SK-MEL-5 (cell line): ENCODE data around the genes GRPR, BEND2 and MAP3K15.

GRCh38 chrX:15530220-15530820, 29.7 kb downstream of the BMX start:
RAMPAGE:
- cytosol, long total RNA = no peak
- long total RNA = no peak
- nucleus, long total RNA = no peak

DNA sequence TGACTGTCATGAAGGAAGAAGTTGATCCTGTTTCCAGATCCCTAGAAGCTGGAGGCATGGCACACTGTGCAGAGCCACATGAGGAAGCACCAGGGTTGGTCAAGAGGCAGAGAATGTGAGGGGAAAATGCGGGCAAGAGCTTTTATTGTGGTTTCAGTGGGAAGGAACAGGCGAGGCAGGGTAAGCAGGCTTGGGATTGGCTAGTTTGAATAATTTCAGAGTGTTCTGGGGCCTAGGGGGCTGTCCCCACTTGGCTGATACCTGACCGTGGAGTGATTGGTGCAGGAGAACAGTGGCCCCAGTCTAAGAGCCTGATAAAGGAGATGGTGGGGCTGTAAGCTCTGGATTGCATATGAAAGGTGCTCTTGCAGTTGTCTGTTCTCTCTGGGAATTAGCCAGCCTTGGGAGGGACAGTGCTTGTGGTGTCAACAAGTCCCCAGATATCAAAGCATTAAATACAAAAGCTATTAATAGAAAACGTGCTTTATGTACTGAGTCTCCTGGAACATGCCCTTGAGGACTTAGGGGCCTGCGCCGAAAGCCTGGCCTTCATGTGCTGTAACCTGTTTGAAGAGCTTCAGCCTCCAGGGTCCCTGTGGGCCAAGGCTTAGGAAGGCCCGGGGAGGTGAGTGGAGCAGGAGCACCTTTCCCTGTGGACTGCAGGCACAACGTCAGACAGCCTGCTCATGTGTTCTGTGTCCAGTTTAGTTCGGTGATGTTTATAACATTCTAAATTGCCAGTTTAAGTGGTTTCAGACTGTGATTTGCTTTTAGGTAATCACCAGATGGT, 30.4 kb upstream of the CLTRN start:
RAMPAGE:
- cytosol, long total RNA = no peak
- long total RNA = no peak
- nucleus, long total RNA = no peak

DNA sequence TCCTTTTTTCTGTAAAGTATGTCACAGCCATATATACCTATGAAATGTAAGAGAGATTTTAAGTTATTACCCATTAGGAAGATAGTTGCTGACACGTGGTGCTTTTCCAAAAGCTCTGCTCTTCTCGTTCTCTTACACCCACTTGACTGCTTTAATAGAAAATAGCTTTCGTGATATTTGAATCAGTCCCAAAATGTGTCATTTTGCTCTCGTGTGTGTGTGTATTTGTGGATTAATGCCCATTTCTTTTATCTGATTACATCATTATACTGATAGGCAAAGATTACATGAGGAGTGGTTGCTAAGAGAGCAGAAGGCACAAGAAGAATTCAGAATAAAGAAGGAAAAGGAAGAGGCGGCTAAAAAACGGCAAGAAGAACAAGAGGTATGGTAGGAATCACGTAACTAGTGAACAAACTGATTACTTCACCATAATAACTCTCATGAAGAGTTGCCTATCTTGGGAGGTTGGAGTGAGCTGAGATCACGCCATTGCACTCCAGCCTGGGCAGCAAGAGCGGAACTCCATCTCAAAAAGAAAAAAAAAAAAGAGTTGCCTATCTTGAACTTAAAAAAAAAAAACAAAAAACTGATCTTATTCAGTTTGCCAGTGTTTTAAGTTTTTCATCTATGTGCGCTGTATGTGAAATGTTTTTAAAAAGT, 13.3 kb downstream of the ZRSR2 start:
RAMPAGE:
- cytosol, long total RNA = no peak
- long total RNA = no peak
- nucleus, long total RNA = no peak

DNA sequence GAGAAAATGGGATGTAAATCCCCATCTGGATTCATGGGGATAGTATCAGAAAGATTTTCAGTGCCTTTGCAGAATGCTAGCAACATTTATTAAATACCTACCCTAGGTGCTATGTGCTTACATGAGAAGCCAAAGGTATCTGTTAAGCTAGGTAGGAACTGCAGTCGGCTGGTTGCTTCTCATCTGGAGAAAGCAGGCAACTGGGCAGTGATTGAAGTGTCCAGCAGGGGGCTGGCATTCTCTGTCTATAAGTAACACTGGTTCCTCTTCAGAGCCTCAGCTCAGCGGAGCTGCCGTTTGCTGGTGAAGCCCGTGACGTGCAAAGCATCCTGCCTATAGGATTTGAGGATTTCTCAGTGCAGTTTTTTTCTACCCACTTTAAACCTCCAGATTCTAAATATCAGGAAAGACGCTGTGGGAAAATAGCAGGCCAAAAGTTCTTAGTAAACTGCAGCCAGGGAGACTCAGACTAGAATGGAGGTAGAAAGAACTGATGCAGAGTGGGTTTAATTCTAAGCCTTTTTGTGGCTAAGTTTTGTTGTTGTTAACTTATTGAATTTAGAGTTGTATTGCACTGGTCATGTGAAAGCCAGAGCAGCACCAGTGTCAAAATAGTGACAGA, at the start of gene GRPR:
Gene GRPR, plus strand, starts transcription at position 396 of the 622 bp plus-strand sequence.
RAMPAGE:
- cytosol, long total RNA = no peak
- long total RNA = no peak
- nucleus, long total RNA = no peak

GRCh38 chrX:16930237-16930727, 16.2 kb upstream of the REPS2 start:
RAMPAGE:
- cytosol, long total RNA = no peak
- long total RNA = no peak
- nucleus, long total RNA = no peak

RAMPAGE:
- cytosol, long total RNA = no peak
- long total RNA = no peak
- nucleus, long total RNA = no peak
Measured at GRCh38 chrX:17021830-17022529, 75.5 kb downstream of the REPS2 start.

DNA sequence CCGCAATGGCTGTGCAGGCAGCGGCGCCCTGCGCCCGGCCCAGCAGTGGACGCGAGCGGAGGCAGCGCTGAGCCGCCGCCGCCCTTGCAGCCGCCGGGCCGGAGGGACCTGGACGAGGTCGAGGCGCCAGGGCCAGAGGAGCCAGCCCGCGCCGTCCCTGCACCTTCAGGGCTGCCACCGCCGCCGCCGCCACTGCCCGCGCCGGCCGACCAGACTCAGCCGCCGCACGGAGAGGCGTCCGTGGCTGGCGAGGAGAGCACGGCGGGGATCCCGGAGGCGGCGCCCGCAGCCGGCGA, 733 bp downstream of the NHS start:
RAMPAGE:
- cytosol, long total RNA = no peak
- long total RNA = no peak
- nucleus, long total RNA = no peak

DNA sequence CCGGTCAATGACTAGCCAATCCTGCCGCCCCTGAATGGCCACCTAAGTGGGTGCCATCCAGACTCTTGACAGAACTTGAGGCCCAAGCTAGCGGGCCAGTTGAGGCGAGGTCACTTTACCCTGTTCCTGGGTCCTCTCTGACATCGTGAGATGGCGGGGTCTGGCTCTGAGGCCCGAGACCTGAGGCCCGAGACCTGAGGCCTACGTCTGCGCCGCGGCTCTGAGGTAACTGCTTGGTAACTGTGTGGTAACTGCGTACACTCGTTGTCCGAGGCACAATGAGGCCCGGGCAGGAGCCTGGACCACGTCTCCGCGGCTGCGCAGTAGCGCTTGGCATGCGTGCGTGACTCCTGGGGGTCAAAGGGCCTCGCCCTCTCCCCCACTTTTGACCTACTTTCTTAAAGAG, at the start of gene BEND2:
Gene BEND2, minus strand, starts transcription at position 280 of the 406 bp plus-strand sequence.
RAMPAGE:
- cytosol, long total RNA = no peak
- long total RNA = no peak
- nucleus, long total RNA = no peak

DNA sequence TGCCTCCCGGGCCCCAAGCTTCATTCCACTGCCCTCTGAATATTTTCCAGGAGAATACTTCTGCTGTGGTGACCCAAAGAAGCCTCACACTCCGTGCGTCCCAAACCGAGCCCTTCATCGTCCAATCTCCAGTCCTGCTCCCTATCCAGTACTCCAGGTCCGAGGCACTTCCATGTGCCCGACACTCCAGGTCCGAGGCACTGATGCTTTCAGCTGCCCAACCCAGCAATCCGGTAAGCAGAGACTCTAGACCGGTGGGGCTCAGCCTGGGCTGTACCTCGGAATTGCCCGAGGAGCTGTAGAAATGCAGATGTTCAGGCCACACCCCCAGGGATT, 21.6 kb downstream of the RS1 start:
RAMPAGE:
- cytosol, long total RNA = no peak
- long total RNA = no peak
- nucleus, long total RNA = no peak

RAMPAGE:
- cytosol, long total RNA = no peak
- long total RNA = no peak
- nucleus, long total RNA = no peak
Measured at GRCh38 chrX:18927227-18927560, 56.7 kb downstream of the PHKA2 start.

RAMPAGE:
- cytosol, long total RNA = no peak
- long total RNA = no peak
- nucleus, long total RNA = no peak
Measured at GRCh38 chrX:19142825-19143187, 20.5 kb upstream of the ADGRG2 start.

GRCh38 chrX:19372068-19373073, 28.6 kb downstream of the PDHA1 start:
RAMPAGE:
- cytosol, long total RNA = no peak
- long total RNA = no peak
- nucleus, long total RNA = no peak

DNA sequence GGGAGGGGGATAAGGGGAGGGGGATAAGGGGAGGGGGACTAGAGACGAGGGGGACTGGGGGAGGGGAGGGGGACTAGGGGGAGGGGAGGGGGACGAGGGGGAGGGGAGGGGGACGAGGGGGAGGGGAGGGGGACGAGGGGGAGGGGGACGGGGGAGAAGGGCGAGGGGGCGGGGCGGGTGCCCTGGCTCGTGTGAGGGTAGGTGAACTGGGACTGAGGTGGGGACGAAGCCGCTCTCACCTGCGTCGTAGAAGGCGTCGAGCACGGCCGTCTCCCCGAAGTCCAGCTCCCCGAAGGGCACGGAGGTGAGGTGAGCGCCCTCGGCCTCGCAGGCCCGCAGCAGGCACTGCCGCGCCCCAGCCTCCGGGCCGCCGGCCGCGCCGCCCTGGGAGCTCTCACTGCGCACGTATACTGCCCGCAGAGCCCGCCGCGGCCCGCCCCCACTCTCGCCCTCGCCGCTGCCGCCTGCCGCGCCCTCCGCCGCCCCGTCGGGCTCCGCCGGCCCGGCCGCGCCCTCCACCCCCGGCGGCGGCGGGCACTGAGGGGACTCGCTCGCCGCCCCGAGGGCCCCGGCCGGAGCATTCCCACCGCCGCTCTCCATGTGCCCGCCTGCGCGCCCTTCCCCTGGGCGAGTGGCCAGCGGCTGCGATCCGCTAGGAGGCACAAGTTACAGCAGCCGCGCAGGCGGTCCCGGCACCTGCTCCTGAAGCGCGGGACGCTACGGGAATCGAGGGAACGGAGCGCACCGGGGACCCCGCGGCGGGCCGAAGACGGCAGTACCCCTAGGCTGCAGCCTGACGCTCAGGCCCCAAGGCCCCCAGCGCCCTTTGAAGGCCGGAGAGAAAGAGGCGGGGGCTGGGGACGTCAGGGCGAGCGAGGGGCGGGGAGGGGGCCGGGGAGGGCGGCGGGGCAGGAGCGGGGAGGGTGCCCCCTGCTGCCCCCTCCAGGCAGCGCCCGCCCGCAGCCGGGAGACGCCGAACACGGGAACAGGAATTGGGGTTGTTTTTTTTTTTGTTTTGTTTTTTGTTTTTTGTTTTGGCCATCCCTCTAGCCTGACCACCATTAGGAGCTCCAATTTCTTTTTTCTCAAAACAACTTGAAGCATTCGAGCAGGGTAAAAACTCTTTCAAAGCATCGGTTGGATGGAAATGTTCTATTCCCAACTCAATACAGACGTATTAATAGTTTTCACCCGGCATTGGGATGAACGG, at the start of gene MAP3K15:
Gene MAP3K15, minus strand, starts transcription at position 847 of the 1,210 bp plus-strand sequence.
RAMPAGE:
- cytosol, long total RNA = no peak
- long total RNA = no peak
- nucleus, long total RNA = no peak

DNA sequence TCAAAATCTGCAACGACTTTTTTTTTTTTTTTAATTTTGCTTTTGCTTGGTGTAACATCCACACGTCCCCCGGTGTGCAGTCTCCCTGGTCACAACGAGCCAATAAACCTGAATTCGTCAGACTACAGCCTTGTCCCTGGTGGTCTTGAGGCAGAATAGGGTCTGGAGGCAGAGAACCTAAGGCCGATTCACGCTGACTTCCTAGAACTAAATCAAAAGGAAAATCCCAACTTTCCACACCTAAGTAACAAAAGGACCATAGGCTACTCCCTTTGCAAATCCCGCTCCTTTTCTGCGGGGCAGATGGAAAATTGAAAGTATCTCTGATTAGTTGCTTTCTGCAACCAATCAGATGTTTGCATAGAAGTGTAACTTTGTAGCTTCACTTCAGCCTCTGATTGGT, 125.2 kb upstream of the MAP3K15 start:
RAMPAGE:
- cytosol, long total RNA = no peak
- long total RNA = no peak
- nucleus, long total RNA = no peak

DNA sequence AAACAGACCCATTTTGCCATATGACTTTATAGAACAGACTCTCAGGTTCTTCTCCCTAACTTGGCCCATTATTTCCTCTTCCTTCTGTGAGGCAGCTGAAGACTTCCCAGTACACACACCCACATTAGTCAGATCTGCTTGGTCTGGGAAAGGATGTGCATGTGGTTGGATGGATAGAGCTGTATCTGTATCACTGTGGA, 133.9 kb upstream of the MAP3K15 start:
RAMPAGE:
- cytosol, long total RNA = no peak
- long total RNA = no peak
- nucleus, long total RNA = no peak

DNA sequence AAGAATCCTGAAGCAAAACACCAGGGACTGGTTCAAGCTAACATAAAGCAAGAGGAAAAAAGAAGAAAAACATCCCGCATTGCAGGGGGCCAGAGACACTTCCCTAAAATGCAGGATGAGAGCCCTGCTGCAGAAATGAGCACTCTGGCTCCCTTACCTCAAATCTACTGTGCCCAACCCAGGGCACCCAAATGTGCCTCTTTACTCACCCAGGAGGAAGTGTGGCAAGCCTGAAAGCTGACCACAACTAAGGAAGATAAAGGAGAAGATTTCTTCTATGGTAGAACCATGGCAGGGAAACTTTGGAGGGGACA, 21.4 kb downstream of the SH3KBP1 start:
RAMPAGE:
- cytosol, long total RNA = no peak
- long total RNA = no peak
- nucleus, long total RNA = no peak

GRCh38 chrX:19888193-19888906, 950 bp upstream of the SH3KBP1 start:
RAMPAGE:
- cytosol, long total RNA = no peak
- long total RNA = no peak
- nucleus, long total RNA = no peak

RAMPAGE:
- cytosol, long total RNA = no peak
- long total RNA = no peak
- nucleus, long total RNA = no peak
Measured at GRCh38 chrX:19946197-19946510, 44.7 kb downstream of the BCLAF3 start.

GRCh38 chrX:20061256-20061781, 55.4 kb downstream of the MAP7D2 start:
RAMPAGE:
- cytosol, long total RNA = no peak
- long total RNA = no peak
- nucleus, long total RNA = no peak

GRCh38 chrX:20217975-20218174, 48.8 kb downstream of the RPS6KA3 start:
RAMPAGE:
- cytosol, long total RNA = no peak
- long total RNA = no peak
- nucleus, long total RNA = no peak